Esophagus squamous epithelium (tissue), 4 donors: ENCODE results near the genes TYW1 and GALNT17.

- PRO-cap = no peak
- RAMPAGE, long total RNA, 4 experiments = no peak in any of the 4 experiments
These were observed 151.3 kb downstream of the TPST1 start for GRCh38 chr7:66356392-66356839.

DNA sequence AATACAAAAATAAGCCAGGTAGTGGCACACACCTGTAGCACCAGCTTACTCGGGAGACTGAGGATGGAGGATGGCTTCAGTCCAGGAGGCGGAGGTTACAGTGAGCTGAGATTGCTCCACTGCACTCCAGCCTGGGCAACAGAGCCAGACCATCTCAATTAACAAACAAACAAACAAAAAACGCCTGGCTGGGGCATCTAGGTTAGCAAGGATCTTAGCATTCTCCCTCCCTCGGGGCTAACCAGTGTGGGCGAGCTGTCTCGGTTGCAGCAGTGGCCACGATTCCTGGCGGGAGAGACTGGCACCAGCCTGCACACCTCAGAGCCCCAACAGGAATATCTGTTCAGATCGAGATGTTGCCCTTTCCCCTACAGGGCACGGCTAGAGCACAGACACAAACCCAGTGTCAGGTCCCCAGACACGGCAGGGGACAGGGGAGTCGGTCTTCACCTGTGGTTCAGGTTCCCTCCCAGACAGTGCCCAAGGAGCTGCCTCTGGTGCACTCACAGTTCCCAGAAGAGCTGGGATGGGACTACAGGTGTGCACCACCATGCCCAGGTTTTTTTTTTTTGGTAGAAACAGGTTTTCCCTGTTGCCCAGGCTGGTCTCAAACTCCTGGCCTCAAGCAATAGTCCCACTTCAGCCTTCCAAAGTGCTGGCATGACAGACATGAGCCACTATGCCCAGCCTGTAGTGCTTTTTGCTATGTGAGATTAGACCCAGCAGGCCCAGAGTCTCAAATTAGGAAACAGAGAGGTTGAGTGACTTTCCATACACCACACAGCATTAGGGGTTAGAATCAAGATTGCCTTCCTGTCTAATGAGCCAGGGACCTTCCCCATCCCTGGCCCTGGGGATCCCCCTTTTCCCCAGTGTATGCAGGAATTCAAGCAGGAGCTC, 91.1 kb upstream of the KCTD7 start:
- PRO-cap = no peak
- RAMPAGE, long total RNA, 4 experiments = no peak in any of the 4 experiments

DNA sequence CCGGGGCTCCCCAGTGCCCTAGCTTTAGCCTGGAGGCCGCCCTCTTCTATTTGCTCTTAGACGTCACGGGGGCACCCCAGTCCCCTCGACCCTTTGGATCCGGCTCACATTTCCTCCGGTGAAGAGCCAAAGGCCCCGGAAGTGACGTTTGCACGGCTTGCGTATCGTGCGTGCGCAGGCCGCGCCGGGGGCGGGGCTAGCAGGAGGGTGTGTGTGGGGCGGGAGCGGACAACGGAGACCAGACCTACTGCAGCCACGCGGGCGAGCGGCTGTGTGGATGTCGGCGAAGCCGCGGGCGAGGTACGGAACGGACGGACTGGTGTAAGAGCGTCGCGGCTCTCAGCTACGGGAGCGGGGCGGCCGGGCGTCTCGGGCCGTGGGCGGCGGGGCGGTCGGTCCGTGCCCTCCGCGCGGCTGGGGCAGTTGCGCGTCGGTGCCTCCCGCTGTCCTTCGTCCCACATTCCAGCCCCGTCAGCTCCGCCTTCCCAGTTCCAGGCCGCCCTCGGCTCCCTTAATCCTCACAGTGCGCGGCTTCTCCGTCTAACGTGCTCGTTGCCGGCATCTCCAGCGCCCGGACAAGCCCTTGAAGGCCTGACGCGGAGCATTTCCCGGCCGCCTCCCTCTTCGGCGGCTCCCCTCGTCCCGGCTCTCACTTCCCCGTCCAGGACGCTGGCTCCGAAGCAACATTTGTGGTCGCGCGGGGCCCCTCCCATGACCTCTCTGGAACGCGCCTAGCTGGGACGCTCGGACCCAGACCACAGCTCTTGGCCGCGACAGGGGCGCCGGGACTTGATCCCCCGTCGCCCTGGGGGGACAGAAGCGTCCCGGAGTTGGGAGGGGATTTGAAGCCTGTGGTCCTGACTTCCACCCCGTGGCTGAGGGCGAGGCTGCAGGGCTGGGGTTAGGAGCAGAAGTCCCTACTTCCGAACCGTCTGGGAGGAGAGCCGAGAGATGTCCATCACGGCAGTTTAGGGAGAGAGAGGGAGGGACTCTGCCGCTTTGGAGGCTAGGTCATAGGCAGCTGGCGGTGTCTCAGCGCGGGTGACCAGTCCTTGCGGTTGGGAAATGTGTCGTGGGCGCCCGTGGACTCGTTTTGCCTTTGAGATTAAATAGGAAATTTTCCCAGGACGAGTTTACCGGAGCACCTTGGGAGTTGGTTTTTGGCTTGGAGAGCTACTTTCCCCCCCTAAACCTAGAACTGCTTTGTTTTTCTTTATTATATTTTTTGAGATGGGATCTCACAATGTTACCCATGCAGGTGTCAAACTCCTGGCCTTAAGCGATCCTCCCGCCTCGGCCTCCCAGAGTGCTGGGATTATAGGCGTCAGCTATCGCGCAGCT, 26.1 kb downstream of the KCTD7 start:
- PRO-cap = bidirectional peak, plus-strand start at position 241 of the sequence, minus-strand start at position 95 of the sequence; bidirectional peak, plus-strand start at position 521 of the sequence, minus-strand start at position 416 of the sequence; bidirectional peak, plus-strand start at position 762 of the sequence, minus-strand start at position 649 of the sequence; bidirectional peak, plus-strand start at position 1,030 of the sequence, minus-strand start at position 934 of the sequence
- RAMPAGE, long total RNA, 4 experiments = start-site peak on the plus strand in 2 of 4 experiments, centred at positions 228 to 242 of the sequence, 17 to 25 reads per replicate; start-site peak on the minus strand in 1 of 4 experiments, centred at position 133 of the sequence, 5 reads per replicate

DNA sequence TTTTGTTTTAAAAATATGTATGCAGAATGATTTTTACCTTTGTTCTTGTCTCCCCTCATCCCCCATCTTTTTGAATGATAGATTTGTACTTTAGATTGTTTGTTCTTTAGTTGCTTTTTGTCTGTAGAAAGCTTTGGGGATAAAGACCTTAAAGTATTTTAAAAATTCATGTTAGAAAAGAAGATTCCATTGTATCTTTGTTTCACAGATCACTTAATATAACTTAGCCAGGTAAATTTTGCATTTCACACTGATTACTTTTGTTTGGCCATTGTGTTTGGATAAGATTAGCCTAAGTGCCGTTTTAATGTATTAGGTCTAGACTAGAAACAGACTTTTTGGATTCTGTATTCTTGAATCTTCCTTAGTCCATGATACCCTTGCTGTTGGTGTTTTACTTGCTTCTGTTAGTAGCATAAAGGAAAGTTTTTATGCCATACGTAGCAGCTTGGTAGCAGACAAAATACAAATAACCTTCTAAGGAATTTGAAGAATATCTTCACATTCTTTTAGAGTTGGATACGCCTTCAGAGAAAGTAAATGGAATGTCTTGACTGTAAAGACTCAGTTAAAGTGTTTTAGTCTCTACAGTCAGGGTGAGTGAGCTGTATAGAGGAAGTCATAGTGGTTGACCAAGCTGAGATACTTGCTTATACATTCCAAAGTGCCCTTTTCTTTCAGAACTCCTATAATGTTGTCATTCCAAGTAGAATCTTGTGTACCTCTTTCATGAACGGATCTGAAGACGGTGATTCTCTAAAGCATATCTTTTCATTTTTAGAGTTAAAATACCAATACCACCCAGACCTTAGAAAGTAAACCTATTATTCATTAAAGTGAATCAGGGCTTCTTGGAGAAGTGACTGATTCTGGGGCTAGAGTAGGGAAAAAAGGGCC, 37.5 kb downstream of the RABGEF1 start:
- PRO-cap = no peak
- RAMPAGE, long total RNA, 4 experiments = no peak in any of the 4 experiments

DNA sequence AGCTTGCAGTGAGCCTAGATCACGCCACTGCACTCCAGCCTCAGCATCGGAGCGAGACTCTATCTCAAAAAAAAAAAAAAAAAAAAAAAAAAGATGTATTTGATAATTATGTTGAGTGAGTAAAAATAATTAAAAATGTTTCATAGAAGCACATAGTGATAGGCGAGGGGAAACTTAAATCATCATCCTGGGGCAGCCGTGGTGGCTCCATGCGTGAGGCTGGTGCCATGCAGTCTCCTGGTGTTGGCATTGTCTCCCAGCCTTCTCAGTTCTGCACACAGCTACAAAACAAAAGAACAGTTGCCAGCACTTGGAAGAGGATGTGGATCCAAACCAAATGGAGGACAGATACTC, 49.1 kb downstream of the RABGEF1 start:
- PRO-cap = no peak
- RAMPAGE, long total RNA, 4 experiments = no peak in any of the 4 experiments

- PRO-cap = bidirectional peak, plus-strand start at chr7:66996875, minus-strand start at chr7:66996582
- RAMPAGE, long total RNA, 4 experiments = start-site peak on the plus strand in 4 of 4 experiments, at chr7:66996815-66996922 at its widest, 24 to 138 reads per replicate
These were observed at the start of gene TYW1 for GRCh38 chr7:66996686-66997432. TSS of gene TYW1 (plus strand) at chr7:66996833.

GRCh38 chr7:67123122-67124008, 126.7 kb downstream of the TYW1 start:
- PRO-cap = no peak
- RAMPAGE, long total RNA, 4 experiments = no peak in any of the 4 experiments

DNA sequence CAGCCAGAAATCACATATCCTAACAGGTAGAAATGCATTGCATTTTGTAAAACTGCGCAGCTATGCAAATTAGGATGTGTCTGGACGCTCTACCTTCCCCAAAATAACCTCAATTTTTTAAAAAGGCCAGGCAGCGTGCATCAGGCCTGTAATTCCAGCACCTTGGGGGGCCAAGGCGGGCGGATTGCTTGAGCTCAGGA, 24.9 kb downstream of the SPDYE21 start:
- PRO-cap = no peak
- RAMPAGE, long total RNA, 4 experiments = no peak in any of the 4 experiments

DNA sequence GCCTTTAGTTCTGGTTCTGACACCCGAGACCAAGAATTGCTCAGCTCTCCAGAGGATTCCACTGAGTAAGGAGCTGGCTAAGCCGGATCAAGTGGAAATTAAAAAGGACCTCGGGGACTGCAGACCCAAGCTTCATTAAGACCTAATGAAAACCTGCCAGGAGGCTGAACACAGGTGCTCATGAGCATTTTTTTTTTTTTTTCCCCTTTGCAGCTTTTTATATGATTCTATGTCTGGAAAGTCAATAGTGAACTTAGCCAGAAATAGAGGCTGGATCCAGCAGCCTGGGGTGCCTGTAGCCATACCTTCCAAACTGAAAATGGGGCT, 1145.6 kb downstream of the SPDYE21 start:
- PRO-cap = no peak
- RAMPAGE, long total RNA, 4 experiments = no peak in any of the 4 experiments

DNA sequence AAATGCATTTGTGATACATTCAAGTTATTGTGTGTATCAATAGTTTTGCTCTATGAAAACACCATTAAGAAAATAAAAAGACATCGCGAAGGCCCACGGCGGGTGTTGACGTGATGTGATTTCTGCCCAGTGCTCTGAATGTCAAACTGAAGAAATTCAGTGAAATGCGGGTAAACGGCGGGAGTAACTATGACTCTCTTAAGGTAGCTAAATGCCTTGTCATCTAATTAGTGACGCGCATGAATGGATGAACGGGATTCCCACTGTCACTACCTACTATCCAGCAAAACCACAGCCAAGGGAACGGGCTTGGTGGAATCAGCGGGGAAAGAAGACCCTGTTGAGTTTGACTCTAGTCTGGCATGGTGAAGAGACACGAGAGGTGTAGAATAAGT, 536.0 kb upstream of the AUTS2 start:
- PRO-cap = no peak
- RAMPAGE, long total RNA, 4 experiments = no peak in any of the 4 experiments

- PRO-cap = no peak
- RAMPAGE, long total RNA, 4 experiments = no peak in any of the 4 experiments
These were observed 756 bp upstream of the AUTS2 start for GRCh38 chr7:69597626-69597811.

GRCh38 chr7:69739636-69740607, 141.6 kb downstream of the AUTS2 start:
- PRO-cap = no peak
- RAMPAGE, long total RNA, 4 experiments = no peak in any of the 4 experiments

DNA sequence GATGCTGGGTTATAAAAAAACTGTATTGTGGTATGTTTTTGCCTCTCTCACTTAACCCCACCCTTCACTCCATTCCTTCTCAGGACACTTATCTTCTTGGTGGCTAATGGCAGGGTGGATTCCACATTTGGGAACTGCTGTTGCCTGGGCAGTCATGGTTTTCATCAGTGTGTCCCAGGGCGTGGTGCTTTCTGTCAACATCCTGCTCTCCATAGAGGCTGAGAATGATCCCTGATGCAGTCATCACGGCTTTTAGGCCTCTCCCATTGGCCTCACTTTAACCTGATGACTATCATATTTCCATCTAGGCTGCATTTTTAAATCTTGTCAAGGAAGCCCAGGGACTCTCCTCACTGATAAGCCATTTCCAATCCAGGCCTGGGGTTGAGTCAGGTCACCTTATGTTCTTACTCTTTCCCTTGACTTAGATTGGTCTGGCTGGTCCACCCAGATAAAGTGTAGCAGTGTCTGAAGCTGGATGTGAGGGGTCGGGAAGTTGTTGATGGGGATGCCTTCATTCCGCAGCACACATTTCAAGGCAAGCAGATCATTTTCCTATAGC, 176.9 kb downstream of the AUTS2 start:
- PRO-cap = no peak
- RAMPAGE, long total RNA, 4 experiments = no peak in any of the 4 experiments

DNA sequence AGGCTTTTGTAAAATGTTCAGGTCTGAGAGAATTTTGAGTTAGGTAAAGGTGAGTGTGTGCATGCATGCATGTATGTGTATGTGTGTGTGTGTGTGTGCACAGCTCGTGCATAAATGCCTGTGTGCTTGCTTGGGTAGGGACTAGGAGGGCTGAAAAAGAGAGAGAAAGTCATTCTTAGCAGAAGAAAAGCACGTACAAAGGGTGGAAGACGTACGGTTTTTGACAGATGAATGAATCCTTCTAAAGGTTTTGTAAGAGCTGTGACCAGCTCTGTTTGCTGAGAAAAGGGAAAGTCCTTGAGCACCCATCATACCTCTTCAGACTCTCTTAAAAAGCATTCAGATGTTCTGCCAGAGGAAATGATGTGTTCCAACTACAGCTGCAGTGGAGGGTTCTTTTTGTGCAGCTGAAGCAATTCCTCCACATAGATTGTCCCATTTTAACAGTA, 364.4 kb downstream of the AUTS2 start:
- PRO-cap = no peak
- RAMPAGE, long total RNA, 4 experiments = no peak in any of the 4 experiments

GRCh38 chr7:70595664-70597064, 535.8 kb upstream of the GALNT17 start:
- PRO-cap = unidirectional peak, plus-strand start at chr7:70595922; bidirectional peak, plus-strand start at chr7:70596233, minus-strand start at chr7:70596112; bidirectional peak, plus-strand start at chr7:70596769, minus-strand start at chr7:70596474
- RAMPAGE, long total RNA, 4 experiments = start-site peak on the plus strand in 1 of 4 experiments, at chr7:70596202-70596259 at its widest, 33 reads per replicate

DNA sequence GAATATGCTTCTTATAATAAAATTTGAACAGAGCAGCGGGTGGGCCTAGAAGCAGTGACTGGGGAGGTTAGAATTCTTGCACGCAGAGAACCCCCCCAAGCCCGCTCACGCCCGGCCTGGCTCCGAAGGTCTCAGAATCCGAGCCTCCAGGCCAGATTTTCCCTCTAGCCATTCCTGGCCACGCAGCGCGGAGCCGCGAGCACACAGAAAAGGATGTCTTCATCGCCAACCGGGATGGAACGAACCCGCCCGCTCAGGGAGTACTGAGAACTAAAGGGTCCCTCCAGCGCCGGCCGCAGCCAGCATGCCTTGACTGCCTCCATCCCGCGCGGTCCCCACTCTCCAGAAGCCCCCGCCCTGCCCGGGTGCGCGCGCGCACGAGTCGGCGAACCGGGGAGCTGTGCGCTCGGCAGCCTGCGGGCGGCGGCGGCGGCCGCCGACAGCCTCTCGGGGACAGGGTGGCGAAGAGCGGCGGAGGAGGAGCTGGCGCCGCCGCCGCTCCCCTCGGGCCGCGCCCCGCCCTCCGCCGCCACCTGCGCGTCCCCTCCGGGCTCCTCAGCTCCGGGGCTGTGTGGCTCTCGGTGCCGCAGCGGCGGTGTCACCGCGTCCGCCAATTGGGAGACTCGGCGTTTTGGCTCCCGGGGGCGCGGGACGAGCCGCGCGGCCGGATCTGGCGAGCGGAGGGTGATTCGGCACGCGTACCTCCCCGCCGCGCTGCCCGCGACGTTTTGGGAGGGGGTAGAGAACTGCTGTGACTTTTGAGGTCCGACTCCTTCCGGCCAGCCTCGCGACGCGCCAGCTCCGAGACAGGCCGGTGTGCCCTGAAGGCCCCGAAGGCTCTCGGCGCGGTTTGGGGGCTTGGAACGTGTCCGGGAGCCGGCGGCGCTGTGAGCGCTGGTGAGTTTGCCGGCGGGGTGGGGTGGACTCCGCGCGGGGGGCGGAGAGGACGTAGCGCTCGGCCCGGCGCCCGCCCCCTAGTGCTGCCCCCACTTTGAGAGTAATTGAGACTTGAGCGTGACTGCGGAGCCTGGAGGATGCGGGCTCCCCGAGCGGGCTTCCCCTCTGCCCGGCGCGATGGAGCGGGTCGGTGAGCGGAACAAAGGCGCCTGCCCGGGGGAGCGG, at the start of gene GALNT17:
Gene GALNT17 (plus strand): TSS at position 1,004 of the 1,122 bp plus-strand sequence.
- PRO-cap = unidirectional peak, plus-strand start at position 222 of the sequence; bidirectional peak, plus-strand start at position 266 of the sequence, minus-strand start at position 315 of the sequence; bidirectional peak, plus-strand start at position 558 of the sequence, minus-strand start at position 441 of the sequence; bidirectional peak, plus-strand start at position 1,004 of the sequence, minus-strand start at position 889 of the sequence
- RAMPAGE, long total RNA, 4 experiments = no peak in any of the 4 experiments

DNA sequence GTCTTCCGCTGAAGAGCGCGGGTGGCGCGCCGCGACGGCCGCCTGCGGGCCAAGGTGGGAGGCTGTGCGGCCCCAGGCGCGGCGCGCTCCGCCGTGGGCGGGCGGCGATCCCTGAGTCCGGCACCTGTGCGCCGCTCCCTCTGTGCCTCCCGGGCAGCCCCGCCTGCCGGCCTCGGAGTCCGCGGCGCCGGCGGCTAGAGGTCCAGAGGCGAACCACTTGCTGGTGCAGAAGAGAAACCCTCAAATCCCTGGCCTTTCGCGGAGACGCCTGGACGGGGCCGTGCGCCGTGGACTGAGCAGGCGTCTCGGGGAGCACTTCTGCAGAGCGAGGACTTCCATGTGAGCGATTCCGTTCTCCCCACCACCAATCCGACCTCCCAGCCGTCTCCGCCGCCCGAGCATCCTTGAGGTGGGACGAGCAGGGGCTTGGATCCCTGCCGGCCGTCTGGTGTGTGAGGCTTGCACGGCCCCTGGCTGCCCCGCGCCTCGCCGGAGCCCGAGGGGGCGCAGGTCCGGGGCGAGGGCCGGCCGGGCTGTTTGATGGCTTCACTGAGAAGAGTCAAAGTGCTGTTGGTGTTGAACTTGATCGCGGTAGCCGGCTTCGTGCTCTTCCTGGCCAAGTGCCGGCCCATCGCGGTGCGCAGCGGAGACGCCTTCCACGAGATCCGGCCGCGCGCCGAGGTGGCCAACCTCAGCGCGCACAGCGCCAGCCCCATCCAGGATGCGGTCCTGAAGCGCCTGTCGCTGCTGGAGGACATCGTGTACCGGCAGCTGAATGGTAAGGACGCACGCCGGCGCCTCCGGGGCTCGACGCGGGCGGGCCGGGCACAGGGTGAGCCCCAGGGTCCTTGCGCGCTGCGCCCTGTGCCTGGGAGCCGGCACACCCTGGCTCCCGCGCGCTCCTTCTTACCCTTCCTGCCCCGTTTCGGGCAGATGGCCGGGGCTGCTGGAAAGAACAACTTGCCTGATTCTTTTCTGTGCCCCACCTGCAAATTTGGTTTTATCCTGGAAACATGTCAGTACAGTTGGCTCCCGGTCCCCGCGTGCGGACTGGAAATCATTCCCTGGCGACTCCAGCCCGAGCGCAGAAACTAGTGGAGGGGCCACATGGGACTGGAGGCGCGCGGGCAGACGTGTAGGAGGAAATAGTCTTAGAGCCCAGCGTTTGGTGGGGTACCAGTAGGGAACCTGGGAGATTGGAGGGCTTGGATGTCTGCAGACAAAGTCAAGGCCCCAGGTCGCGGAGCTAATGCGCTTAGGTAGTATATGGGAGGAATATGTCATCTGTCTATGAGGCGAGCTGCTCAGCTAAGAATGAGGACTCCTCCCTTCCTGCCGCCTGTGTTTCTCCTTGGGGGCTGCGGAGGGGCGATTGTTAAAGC, 810 bp downstream of the GALNT17 start:
- PRO-cap = bidirectional peak, plus-strand start at position 760 of the sequence, minus-strand start at position 773 of the sequence
- RAMPAGE, long total RNA, 4 experiments = no peak in any of the 4 experiments

- PRO-cap = unidirectional peak, minus-strand start at chr7:71135840
- RAMPAGE, long total RNA, 4 experiments = no peak in any of the 4 experiments
These were observed 3.6 kb downstream of the GALNT17 start for GRCh38 chr7:71135550-71136000.

DNA sequence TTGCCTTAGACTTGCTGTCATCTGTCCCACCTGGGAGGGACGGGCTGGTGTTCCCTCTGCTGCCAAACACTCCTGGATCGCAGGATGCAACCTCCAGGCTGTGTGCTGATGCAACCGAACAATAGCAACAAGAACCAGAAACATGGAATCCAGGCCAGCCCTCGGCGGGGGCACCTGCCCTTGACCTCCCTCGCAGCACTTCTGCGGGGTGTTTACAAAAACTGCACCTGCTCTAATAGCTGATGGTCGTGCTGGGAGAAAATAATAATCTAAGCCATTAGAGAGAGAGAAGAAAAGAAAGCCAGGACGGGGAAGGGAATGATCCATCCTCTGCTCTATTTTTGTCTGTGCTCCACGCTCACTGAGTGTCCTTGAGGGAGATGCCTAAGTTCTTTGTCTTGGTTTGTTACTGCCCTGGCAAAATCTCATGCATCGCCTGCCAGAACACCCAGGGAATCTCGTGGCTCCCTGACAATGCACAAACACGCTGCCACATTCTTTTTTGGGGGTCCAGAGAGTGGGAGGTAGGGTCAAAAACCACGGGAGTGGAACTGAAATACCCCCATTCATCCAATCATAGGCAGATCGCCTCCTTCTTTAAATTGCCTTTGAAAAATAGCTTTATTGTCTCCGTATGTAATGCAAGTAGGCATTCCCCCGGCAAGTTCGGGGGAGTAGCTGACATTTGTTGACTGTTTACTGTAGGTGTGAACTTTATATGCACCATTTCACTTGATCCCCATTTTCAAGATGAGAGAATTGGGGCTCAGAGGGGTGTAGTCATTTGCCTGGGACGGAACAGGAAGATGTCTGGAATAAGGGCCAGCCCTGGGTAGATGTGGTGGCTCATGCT, 104.8 kb downstream of the GALNT17 start:
- PRO-cap = no peak
- RAMPAGE, long total RNA, 4 experiments = no peak in any of the 4 experiments

- PRO-cap = no peak
- RAMPAGE, long total RNA, 4 experiments = no peak in any of the 4 experiments
These were observed 447.6 kb downstream of the GALNT17 start for GRCh38 chr7:71579228-71580241.